Measurements from ENCODE around the genes MYO15A and ULK2.

- PRO-cap, result no peak
These were observed 20.5 kb upstream of the DRG2 start for GRCh38 chr17:18067179-18067748.

DNA sequence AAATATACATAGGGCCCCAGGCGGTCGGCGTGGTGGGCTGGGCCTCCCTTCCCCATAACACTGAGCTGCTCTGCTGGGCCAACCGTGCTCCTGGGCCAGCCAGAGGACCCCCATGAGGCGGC lies at the start of gene MYO15A:
TSS of gene MYO15A (plus strand) at position 85 of the 122 bp plus-strand sequence.
- PRO-cap, result no peak

DNA sequence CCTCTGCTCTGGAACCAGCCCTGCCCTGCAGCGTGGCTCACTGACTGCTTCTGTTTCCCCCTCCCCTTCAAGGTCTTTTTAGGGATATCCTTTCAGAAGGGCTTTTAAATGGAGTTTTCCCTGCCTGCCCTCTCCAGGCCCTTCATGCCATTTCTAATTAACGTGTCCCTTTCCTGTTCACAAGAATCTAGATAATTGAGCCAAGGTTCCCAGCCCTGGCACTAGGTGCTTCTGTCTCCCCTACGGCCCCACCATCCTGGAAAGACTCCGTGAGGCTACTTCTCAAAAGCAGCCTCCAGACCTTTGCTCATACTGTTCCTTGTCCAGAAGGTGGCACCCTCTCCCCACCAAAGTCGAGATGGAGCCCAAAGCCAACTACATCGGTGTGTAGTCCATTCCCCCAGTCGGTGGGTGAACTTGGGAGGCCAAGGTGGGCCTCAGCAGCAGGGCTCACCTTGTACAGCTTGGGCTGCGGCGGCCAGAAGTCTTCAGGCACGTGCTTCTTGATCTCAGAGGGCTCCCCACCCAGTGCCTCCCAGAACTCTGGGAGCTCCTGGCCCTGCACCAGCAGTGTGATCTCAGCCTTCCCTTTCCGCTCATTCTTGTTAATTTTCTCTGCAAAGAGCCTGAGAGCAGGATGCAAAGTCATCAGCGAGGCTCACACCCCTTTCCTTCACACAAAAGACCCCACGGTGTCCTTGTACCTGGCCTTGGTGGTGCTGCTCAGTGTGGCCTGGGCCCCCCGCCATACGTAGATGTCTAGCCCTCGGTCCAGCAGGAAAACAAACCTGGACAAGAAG lies 10.2 kb downstream of the FLII start:
- PRO-cap, result no peak

DNA sequence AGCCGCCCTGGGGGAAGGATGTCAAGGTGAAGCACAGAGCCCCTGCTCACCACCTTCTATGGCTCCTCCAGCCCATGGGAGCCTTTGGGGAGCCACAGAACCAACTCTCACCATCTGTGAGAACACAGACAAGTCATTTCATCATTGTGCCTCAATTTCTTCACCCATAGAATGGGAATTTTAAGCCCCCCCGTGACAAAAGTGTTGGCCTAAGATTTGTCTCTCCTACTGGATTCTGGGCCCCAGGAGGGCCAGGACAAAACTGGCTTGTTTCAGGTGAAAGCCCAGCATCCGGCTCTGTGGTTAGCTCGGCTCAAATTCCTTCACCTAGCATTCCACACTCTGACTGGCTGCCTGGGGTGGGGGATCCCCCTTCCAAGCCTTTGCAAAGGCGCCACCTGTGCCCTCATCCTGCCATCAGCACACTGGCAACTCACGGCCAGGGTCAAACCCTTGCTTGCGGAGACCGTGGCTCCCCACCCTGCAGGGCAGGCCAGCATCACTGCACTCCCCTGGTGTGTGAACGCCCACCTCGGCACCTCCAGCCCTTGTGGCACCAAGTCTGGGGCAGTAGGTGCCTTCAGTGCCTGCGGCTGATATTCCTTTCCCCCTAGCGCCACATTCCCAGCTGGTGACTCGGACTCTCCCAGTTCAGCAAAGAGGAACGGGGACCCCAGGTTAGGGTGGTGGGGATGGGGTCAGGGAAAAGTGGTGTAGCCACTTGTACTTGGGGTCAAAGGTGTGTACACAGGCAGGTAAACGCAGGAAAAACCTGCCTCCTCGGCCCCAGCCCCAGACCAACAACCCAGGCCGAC lies 1.3 kb downstream of the FLII start:
- PRO-cap, result no peak

- PRO-cap, result no peak
These were observed 803 bp downstream of the SHMT1 start for GRCh38 chr17:18362399-18363094.

DNA sequence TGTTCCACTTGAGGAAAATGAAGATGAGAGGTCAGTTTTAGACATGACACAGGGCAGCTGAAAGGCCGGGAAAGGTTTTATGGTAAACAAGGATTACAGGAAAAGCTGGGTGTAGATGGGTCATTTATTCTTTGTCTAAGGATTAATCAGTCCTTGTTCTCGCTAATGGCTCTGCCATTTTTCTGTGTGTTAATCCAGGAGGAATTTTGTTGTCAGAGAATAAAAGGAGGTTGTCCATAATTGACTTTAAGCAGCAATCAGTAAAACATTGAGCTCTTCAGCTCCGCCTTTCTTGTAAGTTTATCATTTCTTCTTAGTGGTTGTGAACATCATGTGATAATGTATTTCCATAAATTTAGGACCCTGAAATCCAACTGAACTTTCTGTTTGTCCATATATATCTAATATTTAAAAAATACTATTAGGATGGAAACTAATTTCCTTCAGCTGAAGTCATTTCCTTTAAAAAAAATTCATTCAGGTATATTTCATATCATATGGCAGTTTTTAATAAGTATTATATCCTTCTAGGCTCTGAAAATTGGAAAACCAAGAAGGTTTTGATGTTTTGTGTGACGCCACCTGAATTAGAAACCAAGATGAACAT lies 7.4 kb downstream of the PRPSAP2 start:
- PRO-cap, result no peak

- PRO-cap, result no peak
These were observed 17.6 kb downstream of the EPN2 start for GRCh38 chr17:19254665-19255337.

DNA sequence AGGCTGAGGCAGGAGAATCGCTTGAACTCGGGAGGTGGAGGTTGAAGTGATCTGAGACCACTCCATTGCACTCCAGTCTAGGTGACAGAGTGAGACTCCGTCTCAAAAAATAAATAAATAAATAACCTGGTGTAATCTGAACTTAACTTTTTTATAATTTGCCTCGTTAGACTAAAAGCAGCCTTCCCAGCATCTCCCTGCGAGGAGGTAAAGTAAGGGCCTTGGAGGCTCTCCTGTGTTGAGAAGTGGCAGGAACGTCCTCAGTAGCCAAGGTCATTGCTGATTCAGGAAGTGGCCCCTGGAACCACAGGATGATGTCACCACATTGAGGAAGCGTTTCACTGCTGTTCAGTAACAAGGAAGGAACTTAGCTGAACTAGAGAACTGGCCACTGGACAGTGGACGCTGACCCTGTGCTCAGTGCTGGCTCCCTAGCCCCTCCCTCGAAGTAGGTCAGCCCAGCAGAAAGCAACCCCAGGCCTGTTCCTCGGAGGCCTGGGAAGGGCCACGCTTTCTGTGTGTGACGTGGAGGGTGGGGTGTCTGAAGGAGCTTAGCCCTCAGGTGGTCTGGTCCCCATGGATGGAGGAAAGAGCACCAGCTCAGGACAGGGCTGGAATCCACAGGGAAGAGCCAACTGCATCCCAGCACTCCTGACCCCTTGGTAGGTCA lies 58.4 kb downstream of the B9D1 start:
- PRO-cap, result no peak

- PRO-cap, result unidirectional peak, minus-strand start at chr17:19317313; bidirectional peak, plus-strand start at chr17:19317572, minus-strand start at chr17:19317313
These were observed 45.1 kb downstream of the B9D1 start for GRCh38 chr17:19317157-19318016.

DNA sequence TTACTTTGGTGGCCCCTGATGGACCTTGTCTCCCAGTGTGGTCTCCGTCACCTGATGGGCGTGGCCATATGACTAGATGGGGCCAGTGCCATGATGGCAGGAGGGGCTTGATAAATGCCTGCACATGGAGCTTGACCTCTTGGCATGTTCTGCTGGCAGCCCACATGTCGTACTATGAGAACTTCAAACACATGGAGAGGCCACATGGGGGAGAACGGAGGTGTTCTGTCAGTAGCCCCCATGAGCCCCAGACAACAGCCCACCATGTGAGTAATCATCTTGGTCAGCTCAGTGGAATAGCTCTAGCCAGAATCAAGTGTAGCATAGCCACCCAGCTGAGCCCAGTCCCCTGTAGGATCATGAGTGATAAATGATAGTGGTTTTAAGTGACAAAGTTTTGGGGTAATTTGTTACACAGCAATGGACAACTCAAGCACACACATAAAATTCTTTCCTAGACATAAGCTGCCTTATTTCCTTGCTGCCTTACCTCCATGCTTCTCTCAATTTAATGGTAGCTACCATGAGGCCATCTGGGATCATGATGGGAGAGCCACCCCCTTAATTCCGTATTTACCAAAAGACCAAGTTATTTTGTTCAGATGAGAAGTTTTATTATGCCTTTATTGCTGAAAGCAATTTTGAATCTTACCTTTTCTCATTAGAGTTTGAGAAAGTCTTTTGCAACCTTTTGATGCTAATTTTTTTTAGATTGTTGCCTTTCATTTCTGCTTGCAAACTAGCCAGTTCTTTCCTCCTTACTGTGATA lies 23.8 kb downstream of the B9D1 start:
- PRO-cap, result no peak

DNA sequence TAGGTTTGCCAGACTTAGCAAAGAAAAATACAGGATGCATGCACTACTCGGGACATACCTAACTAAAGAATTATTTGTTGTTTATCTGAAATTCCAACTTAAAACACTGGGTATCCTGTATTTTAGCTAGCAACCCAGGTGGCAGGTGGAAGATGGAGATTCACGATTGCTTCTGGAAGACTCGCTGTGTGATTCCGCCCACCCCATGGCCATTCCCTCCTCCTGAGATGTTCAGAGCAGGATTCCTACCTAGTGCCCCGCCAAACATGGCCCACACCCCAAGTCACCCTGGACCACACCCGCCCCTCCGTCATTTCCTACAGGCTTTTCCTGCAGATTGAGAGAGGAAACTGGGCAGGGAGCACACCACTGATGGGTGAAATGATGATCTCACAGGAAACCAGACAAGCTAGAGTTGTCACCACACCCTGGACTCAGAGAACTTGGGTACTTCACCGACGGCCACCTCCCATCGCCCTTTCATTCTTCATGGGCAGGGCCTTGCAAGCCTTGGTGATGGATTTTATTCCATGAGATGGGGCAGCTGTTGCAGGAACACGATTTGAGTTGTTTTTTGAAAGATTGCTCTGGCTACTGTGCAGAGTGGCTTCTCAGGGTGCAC lies 7.2 kb upstream of the B9D1 start:
- PRO-cap, result no peak

GRCh38 chr17:19381489-19382148 lies 3.3 kb downstream of the MAPK7 start:
- PRO-cap, result no peak

DNA sequence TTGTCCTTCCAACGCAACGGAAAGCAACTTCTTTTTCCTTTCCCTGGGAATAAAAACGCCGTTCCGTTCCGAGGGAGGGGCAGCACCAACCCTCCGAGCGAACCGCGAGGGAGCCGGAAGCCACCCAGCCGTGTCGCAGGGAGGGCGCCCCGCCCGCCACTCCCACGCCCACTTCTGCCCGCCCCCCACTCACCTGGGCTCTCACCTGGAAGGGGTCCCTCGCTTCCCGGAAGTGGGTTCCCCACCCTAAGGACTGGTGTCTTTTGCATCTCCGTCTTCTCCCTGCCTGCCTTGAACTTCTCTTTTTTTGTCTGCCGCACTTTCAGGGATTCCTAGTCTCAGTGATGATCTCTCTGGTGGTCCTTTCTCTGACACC lies 25.3 kb upstream of the SLC47A1 start:
- PRO-cap, result no peak

DNA sequence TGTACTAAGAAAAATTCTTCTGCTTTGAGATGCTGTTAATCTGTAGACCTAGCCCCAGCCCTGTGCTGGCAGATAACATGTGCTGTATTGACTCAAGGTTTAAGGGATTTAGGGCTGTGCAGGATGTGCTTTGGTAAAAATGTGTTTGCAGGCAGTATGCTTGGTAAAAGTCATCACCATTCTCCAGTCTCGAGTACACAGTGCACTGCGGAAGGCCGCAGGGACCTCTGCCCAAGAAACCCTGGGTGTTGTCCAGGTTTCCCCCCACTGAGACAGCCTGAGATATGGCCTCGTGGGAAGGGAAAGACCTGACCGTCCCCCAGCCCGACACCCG lies 13.9 kb upstream of the SLC47A1 start:
- PRO-cap, result no peak

DNA sequence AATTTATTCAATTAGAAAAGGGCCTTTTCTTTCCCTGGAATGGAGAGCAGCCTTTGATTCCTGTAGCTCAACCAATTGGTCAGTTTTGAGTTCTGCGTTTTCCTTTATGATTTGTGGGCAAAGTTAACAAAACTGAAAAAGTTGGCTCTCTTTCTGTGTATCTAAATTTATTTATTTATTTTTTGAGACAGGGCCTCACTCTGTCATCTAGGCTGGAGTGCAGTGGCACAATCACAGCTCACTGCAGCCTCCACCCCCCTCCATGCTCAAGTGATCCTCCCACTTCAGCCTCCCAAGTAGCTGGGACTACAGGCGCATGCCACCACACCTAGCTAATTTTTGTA lies 6.8 kb upstream of the SLC47A1 start:
- PRO-cap, result no peak

DNA sequence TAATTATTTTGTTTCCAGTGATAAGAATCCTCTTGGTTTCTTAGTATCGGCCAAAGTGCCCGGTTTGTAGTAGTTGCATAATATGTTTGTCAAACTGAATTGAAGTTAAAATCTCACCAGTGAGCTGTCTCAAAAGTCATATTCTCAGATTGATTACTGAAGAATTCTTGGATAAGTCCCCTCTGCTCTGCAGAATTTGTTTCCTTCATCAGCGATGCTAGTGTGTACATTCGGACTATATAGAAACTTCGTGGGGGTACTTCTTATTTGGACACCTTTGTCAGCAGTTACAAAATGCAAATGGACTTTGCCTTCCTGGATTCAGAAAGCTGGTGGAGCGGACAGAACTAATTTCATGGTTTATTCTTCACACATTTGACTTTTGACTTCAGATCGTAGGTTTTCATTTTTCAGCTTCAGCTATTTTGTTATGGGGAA lies 28.2 kb downstream of the SLC47A1 start:
- PRO-cap, result no peak

DNA sequence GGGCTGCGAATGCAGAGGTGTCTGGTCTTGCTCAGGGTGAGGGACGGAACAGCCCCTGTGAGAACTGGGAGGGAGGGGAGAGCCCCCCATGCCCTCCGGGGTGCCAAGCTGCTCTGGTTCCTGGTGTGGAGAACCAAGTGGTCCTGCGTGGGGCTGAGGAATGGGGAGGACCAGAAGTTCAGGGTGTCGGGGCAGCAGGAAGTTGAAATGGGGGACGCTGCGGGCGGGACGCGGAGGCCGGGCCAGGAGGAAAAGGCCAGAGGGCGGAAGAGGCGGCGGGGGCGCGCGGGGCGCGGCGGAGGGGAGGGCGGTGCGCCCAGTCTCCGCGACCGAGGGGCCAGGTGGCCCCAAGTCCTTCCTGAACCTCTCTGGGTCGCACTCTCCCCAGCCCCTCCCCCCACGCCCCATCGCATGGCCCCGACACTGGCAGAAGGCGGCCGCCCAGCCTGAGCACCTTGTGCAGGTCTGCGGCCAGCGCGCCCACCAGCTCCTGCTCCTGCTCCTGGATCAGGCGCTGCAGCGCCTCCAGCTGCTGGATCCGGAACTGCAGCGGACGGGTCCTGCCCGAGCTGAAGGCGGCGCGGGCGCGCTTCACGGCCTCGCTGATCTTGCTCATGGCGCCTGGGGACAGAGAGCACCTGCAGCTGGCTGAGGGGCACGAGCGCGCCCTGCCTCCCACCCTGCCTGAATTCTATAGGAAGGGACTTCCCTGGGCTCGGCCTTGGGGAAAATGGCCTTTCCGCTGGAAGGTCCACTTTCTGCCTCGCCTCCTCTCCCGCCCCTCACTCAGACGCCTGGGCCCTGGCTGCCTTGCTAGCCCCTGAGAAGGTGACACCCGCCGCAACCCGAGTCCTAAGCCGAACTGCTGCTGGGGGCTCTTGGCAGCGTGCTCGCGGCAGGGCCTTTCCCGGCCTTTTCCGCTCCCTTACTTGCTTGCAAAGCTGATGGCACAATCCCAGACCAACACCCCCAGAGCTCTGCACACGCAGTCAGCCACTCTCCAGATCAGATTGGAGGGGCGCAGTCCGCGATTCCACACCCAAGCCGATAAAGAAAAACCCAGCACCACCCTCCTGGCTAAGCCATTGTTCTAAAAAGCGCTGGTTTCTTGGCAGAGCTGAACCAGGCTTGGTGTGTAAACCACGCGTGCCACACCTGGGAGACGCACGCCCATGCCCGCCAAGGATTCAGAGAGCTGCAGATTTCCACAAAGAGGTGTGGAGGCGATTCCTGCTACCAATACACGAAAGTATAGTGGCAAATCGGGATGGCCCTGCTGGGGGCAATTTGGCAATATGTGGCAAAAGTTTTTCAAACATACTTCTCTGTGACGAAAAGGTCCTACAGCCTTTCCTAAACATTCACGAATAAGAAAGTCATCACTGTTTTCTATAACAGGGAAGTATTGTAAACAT lies 3.1 kb downstream of the ALDH3A1 start:
- PRO-cap, result unidirectional peak, plus-strand start at position 615 of the sequence

DNA sequence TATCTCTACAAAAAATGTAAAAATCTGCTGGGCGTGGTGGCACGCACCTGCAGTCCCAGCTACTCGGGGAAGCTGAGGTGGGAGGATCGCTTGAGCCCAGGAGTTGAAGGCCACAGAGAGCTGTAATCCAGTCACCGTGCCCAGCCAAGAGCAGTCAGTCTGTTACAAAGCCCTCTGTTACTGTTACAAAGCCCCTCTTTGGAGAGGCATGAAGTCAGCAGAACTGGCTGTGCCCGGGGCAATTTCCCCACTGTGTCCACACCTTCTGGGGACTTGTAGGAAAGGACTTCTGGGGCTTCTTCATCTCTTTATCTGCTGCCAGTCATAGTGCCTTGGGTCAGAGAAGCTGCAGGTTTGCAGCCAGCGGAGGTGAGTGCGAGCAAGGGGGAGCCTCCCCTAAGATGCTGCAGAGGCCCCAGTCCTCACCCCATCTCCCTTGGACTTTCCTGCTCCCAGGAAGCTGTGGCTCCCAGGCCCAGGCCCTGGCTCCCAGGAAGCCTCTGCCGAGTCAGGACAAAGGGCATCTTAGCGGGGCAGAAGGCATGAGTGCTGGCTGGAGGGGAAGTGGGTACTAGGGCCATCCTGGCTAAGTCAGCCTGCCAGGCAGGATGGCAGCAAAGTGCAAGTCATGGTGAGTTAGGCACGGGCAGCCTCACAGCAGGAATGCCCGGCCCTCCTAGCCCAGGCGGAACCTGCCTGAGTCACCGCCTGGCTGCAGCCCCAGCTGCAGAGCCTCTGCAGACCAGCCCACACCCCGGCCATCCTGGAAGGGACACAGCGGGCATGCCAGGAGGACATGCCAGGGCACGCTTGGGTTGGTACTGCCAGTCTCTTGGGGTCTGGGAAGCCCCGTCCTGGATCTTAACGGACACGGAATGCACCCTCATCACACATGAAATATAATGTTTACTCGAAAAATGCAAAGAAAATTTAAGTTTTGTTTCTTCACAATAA lies 4.7 kb upstream of the ALDH3A1 start:
- PRO-cap, result no peak

GRCh38 chr17:19867248-19868485 lies at the start of gene ULK2:
Gene ULK2 (minus strand): TSS chr17:19867936.
- PRO-cap, result unidirectional peak, minus-strand start at chr17:19867809; unidirectional peak, minus-strand start at chr17:19867936

DNA sequence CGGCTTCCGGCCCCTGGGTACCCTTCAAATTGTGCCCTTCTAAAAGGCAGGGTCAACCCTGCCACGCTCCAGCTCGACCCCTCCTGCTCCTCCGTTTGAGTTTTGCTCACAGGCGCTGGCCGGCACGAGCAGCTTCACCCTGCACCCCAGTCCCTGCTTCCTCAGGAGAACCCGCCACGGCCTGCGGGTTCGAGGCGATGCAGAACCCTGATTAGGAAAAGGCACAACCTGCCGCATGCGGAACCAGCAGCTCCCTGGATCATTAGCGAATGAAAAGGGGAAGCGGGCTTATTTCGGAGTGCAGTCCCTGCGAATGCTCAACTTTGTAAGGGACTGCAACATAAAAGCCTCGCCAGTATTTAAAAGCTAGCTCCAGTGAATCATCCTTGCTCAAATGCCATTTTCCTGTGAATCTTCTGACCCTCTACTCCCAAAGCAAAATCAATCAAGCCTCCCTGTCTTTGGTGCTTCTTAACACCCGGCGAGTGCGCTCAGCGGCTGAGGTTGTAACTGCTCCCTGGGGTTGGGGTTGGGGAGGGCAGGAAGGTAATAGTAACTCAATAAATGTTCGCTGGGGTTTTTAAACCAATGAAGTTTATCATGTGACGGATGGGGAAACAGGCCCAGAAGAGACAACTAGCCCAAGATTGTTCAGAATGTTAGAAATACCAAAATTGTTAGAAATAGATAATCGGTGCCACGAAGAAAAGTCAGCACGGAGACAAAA lies 659 bp upstream of the AKAP10 start:
- PRO-cap, result no peak